ENCODE results near the gene COG7.

GRCh38 chr16:22195505-22195978 lies 10.5 kb upstream of the EEF2K start:
- PRO-cap, result bidirectional peak, plus-strand start at chr16:22196139, minus-strand start at chr16:22195796
- RAMPAGE, long total RNA, result no peak

DNA sequence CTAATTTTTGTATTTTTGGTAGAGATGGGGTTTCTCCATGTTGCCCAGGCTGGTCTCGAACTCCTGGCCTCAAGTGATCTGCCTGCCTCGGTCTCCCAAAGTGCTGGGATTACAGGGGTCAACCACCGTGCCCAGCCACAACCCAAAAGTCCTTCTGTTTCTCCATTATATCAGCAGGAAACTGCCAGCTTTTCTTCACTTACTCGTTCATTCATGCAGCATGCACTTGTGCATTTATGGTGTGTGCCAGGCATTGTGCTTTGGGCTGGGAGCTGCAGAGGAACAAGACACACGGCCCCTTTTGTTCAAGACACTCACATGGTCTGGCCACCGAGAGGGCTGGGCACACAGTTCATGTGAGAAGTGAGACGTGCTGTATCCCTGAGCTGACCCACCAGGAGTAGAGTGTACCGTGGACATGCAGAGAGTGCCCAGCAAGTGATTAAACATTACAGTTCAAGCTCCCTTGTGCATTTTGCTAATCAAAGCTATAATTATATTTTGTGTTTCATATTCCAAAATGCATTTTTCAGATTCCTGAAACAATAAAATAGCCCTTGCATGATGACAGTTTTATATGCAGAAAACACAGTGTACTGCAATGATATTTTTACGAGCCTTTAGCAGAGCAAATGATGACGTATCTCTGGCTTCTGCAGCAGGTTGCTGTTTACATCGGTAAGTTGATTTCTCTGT lies 5.7 kb downstream of the EEF2K start:
- PRO-cap, result no peak
- RAMPAGE, long total RNA, result no peak

DNA sequence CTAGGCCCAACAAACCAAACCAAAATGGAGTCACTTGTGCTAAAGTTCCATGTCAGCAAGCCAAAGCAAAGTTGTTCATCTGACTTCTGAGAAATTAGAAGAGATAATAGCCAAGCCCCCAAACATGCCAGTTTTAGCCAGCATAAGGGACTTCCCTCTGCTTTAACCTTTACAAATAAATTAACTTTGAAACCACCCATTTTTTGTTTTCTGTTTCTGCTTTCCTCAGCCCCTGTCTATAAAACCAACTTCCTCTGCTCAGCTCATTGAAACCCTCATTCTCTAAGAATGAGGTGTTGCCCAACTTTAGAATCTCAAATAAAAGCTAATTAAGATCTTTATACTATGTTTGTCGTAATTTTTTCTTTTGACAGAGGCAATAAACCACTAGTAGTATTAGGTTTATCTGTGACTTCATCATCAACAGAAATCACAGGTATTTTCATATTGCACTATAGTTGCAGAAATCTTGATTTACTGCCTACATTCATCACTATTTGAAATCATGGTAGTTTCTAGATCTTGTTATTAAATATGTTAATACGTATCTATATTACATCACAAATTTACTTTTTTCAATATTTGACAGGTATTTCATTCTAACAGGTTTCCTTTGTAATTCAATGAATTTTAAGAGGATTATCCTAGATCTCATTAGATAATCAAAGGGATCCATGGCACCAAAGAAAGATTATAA lies 18.7 kb downstream of the CDR2 start:
- PRO-cap, result no peak
- RAMPAGE, long total RNA, result no peak

DNA sequence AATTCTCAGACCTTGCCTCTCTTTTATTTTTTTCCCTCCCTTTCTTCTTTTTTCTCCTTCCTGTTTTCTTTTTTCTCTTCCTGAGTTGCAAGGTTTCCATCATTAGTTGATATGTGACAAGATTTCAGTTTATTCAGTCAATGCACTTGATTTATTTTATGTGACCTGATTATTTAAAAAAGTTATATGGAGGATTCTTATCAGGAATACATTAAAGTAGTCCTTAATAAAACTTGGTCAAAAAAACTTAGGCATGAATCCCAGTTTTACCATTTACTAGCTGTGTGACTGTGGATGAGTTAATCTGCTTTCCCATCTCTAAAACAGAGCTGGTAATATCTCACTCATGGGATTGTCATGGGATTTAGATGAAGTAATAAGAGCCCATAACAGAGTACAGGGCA lies 31.6 kb upstream of the CDR2 start:
- PRO-cap, result no peak
- RAMPAGE, long total RNA, result no peak

DNA sequence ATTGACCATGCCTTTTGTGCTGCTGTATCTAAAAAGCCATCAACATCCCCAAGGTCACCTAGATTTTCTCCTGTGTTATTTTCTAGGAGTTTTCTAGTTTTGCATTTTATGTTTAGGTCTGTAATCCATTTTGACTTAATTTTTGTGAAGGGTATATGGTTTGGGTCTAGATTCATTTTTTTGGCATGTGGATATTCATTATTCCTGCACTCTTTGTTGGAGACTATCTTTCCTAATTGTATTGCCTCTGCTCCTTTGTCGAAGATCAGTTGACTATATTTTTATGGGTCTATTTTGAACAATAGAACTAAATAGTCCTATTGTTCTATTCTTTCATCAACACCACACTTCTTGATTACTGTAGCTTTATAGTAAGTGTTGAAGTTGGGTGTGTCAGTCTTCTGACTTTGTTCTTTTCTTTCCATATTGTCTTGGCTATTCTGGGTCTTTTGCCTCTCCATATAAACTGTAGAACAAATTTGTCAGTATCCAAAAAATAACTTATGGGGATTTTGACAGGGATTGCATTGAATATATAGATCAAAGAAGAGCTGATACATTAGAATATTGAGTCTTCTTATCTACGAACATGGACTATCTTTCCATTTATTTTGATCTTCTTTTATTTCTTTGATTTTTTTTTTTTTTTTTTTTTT lies 35.8 kb upstream of the CDR2 start:
- PRO-cap, result no peak
- RAMPAGE, long total RNA, result no peak

DNA sequence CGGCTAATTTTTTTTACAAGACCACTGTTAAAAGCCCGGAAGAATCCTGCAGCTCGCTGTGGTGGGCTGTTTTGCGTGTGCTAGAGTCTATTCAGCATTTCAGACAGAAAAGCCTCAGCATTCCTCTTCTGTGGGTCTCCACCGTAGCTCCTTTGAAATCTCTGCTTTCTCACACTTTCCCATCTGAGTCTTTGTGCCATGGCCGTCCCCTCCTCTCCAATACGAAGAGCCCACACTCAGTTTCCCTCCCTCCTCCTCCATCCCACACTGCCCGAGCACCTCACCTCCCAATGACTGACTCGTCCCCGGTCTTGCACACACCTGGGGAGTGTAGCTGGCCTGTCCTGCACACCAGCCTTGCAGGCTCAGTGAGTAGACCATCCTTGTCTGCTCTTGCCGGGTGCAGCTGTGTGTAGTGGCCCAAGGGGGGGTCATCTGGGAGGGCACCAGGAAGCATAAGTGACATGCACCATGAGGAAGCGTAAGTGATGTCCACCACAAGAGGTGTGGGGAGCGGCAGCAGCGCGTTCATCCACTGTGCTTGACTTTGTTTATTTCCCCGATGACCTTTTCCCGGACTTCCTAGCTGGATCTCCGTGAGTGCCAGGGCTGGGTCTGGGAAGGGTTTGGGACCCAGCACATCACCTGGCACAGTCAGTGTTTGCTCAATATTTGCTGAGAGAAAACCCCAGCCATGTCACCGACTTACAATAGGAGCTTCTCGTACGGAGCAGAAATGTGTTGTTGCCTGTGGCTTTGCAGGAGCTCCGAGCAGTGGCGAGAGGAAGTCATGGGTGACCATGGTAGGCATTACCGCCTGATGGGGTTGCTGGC lies 45.5 kb upstream of the CDR2 start:
- PRO-cap, result no peak
- RAMPAGE, long total RNA, result no peak

- PRO-cap, result no peak
- RAMPAGE, long total RNA, result no peak
Measured at GRCh38 chr16:22912600-22912799, 98.5 kb downstream of the HS3ST2 start.

GRCh38 chr16:23104364-23104565 lies 45.0 kb downstream of the USP31 start:
- PRO-cap, result no peak
- RAMPAGE, long total RNA, result no peak

DNA sequence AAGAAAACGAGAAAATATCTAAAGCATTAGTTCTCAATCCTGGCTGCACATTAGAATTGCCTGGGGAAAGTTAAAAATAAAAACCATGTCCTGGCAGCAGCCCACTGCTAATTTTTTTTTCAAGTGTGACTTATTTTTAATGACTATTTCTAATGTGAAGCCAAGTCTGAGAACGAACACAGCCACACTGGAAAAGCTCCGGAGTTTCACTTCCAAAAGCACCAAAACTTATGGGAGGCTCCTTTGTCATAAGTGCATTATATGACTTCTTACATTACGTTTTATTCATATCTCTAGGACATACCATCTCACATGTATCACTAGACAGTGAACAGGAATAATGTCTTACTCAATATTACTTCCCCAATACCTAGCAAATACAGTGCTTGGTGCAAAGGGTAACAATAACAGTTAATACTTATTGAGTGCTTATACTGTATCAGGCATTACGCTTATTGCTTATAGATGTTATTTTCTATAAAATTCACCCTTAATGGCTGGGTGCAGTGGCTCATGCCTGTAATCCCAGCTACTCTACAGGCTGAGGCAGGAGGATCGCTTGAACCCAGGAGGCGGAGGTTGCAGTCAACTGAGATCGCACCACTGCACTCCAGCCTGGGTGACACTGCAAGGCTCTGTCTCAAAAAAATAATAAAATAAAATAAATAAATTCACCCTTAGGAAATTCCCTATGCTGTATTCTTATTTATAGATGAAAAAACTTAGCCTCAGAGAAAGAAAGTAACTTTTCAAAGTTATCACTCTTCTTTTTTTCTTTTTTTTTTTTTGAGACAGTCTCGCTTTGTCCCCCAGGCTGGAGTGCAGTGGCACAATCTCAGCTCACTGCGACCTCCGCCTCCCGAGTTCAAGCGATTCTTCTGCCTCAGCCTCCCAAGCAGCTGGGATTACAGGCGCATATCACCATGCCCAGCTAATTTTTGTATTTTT lies 30.6 kb downstream of the USP31 start:
- PRO-cap, result no peak
- RAMPAGE, long total RNA, result no peak

- PRO-cap, result no peak
- RAMPAGE, long total RNA, result no peak
Measured at GRCh38 chr16:23131042-23131519, 18.2 kb downstream of the USP31 start.

DNA sequence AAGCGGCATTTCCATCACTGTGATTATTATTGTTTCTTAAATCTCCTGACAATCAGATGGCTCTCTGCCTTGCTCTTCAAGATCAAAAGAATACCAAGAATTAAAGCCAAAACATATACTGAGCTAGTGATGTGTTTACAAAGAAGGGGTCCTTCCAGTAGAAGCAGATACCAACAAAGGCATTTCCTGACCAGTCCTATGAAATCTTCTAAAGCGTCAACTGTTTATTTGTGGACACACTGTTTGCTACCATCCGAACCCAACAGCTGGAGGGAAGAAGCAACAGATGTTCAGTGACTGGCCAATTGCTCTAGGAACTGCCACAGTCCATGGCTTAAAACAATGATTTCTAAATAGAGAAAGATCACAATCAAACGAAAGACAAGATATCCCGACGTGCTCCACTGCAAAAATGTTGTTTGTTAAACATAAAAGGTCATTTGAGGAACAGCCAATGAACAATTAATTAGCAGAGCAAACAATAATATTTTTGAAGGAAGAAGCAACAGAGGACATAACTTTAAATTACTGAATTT lies 17.4 kb downstream of the USP31 start:
- PRO-cap, result no peak
- RAMPAGE, long total RNA, result no peak

GRCh38 chr16:23132654-23133625 lies 16.3 kb downstream of the USP31 start:
- PRO-cap, result no peak
- RAMPAGE, long total RNA, result no peak

DNA sequence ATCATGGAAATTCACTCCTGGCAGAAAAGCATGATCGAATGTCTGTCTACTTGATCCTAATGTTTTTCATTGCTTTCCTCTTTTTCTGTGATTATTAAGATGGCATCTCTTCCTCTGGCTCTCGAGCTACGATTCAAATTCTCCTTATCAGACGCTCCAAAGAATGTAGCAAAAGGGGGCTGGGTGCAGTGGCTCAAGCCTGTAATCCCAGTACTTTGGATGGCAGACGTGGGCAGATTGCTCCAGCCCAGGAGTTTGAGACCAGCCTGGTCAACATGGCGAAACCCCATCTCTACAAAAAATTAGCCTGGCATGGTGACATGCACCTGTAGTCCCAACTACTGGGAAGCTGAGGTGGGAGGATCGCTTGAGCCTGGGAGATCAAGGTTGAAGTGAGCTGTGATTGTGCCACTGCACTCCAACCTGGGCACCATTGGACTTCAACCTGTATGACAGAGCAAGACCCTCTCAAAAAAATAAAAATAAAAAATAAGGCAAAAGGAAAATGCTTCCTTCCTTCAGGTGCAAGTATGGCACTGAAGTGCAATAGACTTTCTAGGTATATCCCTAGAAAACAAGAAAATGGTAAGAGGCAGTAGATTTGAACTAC lies 35.6 kb downstream of the COG7 start:
- PRO-cap, result no peak
- RAMPAGE, long total RNA, result no peak

GRCh38 chr16:23452483-23453558 lies at the start of gene COG7:
TSS of gene COG7 (minus strand) at chr16:23453189.
- PRO-cap, result unidirectional peak, minus-strand start at chr16:23453170
- RAMPAGE, long total RNA, result no peak

GRCh38 chr16:23466205-23467133 lies 13.5 kb upstream of the COG7 start:
- PRO-cap, result no peak
- RAMPAGE, long total RNA, result no peak

GRCh38 chr16:23486353-23487035 lies 23.8 kb downstream of the GGA2 start:
- PRO-cap, result no peak
- RAMPAGE, long total RNA, result no peak

GRCh38 chr16:23755250-23755779 lies 489 bp downstream of the CHP2 start:
- PRO-cap, result no peak
- RAMPAGE, long total RNA, result no peak

DNA sequence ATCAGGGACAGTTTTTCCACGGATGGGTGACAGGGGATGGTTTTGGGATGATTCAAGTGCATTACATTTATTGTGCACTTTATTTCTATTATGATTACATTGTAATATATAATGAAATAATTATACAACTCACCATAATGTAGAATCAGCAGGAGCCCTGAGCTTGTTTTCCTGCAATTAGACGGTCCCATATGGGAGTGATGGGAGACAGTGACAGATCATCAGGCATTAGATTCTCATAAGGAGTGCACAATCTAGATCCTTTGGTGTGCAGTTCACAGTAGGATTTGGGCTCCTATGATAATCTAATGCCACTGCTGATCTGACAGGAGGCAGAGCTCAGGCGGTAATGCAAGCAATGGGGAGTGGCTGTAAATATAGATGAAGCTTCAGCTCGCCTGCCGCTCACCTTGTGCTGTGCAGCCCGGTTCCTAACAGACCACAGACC lies 3.0 kb downstream of the CHP2 start:
- PRO-cap, result no peak
- RAMPAGE, long total RNA, result no peak

DNA sequence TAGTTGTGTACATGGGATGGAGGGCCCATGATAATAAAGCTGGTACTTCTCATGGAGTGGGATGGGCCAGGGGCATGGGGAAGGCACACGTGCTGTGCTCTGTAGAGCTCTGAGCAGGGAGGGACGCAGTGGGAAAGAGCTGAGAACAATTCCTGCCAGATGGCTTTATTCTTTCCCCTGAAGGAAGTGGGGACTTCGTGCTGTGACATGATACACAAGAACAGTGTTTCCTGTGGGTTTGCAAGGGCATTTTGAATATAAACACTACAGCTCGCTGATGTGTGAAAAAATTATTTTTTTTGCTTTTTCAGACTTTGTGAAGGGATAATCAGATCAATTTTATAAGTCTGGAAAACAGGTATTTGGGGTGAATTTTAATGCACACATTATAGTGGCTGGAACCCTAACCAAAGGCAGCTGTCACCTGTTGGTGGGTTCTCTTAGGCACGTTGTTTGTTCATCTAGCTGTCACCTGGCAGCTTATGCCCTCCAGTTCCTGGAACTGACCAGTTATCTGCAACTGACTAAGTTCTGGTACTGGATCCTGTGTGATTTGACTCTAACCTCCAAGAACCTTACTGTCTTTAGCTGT lies 61.4 kb downstream of the PRKCB start:
- PRO-cap, result no peak
- RAMPAGE, long total RNA, result no peak

DNA sequence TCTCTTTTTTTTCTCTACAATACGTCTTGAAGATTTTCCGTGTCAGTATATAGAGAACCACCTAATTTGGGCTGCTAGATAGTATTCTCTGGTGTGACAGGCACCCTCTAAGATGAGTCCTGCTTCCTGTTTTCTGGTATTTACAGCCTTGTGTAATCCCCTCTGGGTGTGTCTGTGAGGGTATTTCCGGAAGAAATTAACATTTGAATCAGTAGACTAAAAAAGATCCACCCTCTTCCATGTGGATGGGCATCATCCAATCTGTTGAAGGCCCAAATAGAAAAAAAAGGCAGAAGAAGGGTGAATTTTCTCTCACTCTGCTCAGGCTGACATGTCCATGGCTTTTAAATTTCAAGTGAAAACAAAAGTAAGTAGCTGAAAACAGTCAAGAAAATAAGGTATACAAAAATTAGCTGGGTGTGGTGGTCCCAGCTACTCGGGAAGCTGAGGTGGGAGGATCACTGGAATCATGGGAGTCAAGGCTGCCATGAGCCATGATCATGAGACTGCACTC lies 119.5 kb upstream of the RBBP6 start:
- PRO-cap, result no peak
- RAMPAGE, long total RNA, result no peak